Measurements from ENCODE around the genes ZNF227, ZNF235, BCAM, TOMM40 and BLOC1S3.

GRCh38 chr19:44157224-44157999 lies 7.5 kb upstream of the ZNF226 start:
- RRBS: no CpG with 5 or more reads among the region's 9 CpGs

DNA sequence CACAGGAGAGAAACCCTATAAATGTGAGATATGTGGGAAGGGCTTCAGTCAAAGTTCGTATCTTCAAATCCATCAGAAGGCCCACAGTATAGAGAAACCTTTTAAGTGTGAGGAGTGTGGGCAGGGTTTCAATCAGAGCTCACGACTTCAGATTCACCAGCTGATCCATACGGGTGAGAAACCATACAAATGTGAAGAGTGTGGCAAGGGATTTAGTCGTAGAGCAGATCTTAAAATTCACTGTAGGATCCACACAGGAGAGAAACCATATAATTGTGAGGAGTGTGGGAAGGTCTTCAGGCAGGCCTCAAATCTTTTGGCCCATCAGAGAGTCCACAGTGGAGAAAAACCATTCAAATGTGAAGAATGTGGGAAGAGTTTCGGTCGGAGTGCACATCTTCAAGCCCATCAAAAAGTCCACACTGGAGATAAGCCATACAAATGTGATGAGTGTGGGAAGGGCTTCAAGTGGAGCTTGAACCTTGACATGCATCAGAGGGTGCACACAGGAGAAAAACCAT lies 12.0 kb downstream of the ZNF226 start:
- RRBS: no CpG with 5 or more reads among the region's 6 CpGs

DNA sequence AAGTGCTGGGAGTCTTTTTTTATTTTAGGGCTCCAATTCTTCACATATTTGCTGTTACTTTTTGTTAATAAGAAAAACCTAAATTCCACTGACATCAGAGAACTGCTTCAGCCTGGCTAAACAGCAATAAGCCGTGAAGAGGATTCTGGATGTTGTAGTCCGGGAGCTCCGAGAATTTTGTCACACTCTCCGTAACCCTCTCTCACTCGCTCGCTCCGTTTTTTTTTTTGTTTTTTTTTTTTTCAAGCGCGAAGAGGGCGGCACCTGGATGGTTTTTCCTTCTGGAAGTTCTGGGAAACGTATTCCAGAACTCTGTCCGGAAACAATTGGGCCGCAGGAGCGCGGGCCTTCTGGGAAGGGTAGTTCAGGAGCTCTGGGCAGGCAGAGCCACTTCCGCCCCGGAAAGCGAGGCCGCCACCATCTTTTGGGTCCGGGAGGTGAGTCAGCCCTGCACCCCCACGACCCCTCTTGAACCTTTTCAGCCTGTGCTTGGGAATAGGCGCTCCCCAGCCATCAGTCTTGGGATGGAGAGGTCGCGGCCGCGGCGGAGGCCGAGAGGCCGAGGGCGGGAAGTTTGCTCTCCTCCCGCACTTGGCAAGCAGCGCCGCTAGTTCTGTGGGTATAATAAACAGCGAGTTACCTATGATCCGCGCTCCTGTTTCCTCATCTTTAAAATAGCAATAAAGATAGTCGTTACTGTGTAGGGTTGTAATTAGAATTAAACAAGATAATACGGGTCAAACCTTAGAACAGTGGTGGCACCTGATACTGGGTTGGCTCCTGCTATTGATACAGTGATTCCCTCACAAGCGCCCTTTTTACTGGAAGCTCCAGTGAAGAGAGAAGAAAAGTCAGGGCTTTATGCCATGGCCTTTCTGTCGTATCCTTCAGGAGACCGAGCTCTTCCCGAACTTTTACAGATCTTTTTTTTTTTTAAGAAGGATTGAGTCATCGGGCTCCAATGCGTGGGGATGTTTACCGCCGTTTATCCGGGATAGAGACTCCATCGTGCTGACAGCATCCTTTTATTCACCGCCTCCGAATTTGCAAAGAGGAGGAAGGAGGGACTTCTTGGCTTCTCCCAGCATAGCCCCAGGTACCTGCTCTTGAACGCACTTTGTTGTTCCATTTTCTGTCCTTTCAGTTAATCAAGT lies at the start of gene ZNF227:
ZNF227 (plus strand) TSS at position 384 of the 1,154 bp plus-strand sequence.
- RRBS: 2% methylated on average over 6 of the region's 51 CpGs

GRCh38 chr19:44304638-44305352 lies at the start of gene ZNF235:
Gene ZNF235, minus strand, starts transcription at chr19:44305025.
- RRBS: no CpG with 5 or more reads among the region's 34 CpGs

DNA sequence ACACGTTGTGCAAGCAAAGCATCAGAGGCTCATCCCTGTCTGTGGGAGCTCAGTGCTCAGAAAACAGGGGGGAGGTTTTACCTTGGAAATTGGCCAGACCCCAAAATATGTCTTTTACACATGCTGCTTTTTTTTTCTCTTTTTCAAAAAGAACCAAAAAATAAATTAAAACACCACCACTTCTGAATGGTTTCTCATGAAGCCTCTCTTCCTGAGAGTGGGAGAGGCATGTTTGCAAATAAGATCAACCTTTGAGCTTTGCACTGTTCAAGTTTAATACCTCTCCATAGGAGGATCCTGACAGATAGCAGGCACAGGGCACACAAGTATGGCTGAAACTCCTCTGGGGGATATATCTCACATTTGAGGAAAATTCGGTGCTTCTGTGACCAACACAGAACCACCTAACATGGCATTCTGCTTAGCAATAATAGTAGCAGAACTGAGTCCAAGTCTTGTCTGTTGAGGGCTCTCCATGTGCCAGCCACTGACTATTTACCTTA lies 7.1 kb upstream of the PVR start:
- RRBS: no CpG with 5 or more reads among the region's 2 CpGs

- RRBS: no CpG with 5 or more reads among the region's 1 CpG
These were observed 13.3 kb upstream of the CEACAM19 start for GRCh38 chr19:44658017-44658260.

GRCh38 chr19:44661852-44662567 lies 9.3 kb upstream of the CEACAM19 start:
- RRBS: no CpG with 5 or more reads among the region's 13 CpGs

DNA sequence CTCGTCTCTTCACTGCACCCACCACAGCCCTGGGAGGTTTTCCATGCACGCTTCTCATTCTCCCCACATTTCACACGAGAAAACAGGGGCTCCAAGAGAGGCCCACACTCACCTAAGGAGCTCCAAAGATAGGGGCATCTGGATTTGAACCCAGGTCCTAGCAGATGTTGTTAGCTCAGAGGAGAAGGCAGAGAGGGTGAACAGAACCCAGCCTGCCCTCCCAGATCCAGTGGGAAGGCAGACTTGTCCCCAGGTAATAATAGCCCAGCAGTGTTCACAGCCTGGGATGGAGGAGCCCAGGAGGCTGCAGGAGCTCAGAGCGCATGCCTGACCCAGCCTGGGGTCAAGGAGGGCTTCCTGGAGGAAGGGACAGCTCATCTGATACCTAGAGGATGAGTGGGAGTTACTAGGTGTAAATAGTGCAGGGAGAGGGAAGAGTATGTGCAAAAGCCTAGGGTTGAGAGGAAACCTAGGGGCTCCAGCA lies 23.7 kb downstream of the CEACAM16 start:
- RRBS: no CpG with 5 or more reads among the region's 4 CpGs

DNA sequence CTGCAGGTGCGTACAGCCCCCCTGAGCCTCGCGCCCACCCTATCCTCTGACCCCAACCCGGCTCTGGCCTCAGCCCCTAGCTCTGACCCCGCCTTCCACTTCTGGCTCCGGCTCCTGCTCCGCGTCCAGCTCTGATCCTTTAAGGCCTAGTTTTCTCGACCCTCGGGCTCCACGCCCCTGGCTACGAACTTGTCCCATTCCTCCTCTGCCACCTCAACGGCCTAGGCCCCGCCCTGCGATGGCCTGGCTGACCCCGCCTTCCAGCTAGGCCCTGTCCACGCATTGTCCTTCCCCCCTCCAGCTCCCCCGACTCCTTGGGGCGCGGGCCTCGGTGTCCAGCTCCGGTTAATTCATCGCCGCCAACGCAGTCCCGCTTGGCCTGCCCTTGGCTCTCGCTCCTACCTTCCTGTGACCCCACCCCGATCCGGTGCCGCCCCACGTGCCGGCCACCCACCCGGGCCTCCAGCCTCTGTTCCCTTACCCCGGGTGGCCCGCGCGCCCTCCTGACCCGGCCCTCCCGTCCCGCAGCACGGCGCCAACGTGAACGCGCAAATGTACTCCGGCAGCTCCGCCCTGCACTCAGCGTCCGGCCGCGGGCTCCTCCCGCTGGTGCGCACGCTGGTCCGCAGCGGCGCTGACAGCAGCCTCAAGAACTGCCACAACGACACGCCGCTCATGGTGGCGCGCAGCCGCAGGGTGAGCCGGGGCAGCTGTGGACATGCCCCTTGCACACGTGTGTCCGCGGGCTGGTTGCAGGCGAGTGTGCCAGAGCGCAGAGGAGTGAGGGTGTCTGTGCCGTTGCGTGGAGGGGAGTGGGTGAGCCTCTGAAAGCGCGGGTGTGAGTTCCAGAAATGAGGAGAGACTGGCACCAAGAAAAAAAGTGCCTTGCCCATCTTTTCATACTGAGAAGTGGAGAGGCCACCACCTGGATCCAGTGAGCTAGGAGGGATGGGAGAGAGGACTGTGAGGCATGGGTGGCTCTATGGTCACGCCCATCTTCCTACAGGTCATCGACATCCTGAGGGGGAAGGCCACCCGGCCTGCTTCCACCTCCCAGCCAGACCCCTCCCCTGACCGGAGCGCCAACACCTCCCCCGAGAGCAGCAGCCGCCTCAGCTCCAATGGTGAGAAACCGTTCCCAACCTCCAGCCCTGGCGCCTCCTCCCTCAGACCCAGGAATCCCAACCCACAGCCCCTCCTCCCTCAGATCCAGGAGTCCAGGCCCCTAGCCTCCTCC lies 9.6 kb downstream of the BCL3 start:
- RRBS: 5% methylated on average over 20 of the region's 82 CpGs

- RRBS: no CpG with 5 or more reads among the region's 19 CpGs
These were observed 12.7 kb upstream of the CBLC start for GRCh38 chr19:44764835-44765603.

GRCh38 chr19:44808592-44809382 lies at the start of gene BCAM:
Gene BCAM, plus strand, starts transcription at chr19:44809103.
- RRBS: 1% methylated on average over 22 of the region's 56 CpGs

GRCh38 chr19:44890039-44891040 lies 714 bp upstream of the TOMM40 start:
- RRBS: 7% methylated on average over 2 of the region's 53 CpGs

DNA sequence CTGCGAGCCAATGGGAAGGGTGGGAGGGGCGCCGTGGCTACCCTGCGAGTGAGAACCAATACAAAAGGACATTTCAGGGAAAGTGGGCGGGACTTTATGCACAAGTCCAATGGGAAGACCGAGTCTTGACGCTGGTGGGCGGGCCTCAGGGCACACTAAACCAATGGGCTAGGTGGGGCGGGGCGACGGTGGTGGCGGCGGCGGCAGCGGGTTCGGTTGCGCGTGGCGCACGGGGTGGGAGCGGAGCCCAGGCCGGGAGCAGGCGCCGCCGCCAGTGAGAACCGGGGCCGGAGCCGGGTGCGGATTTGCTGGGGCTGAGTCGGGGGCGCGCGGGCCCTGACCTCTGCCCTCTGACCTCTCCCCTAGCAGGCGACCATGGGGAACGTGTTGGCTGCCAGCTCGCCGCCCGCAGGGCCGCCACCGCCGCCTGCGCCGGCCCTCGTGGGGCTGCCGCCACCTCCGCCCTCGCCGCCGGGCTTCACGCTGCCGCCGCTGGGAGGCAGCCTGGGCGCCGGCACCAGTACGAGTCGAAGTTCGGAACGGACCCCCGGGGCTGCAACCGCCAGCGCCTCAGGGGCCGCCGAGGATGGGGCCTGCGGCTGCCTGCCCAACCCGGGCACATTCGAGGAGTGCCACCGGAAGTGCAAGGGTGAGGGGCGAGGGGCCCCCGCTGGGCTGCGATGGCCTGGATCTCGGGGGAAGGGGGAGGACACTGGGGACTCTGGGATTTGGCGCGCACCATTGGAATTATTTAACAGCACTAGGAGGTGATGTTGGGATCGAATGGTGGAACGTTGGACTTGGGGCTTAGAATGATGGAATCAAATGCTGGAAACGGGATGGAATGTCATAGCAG lies at the start of gene TOMM40:
TOMM40 (plus strand) TSS at position 214 of the 856 bp plus-strand sequence.
- RRBS: no CpG with 5 or more reads among the region's 76 CpGs

GRCh38 chr19:44919039-44919567 lies 4.7 kb downstream of the APOC1 start:
- RRBS: no CpG with 5 or more reads among the region's 2 CpGs

DNA sequence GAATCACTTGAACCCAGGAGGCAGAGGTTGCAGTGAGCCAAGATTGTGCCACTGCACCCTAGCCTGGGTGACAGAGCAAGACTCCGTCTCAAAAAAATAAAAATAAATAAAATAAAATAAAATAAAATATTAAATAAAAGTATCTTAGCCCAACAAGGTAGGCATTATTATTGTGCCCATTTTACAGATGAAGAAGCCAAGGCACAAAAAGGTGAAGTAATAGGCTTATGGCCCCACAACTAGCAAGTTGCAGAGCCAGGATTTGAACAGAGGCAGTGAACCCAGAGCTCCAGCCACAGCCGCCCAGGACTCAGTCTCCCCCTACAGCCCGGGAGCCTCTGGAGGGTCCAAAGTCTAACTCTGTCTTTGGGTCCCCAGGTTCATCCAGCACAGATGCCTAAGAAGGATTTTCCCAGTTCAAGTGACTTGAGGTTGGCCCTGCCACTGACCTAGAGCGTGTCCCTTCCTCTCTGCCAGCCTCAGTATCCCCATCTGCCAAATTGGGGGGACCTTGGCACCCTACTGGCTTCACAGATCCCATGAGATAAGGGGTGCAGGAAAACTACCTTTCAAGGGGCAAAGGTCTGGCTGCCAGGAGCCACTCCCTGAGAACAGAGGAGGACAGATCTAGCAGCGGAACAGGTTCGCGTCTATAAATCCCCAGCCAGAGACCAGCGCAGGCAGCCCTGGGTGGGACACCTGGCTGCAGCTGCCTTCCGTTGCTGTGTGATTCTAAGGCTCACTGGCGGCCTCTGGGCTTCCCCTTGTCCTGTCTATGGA lies 7.0 kb downstream of the RELB start:
- RRBS: no CpG with 5 or more reads among the region's 10 CpGs

DNA sequence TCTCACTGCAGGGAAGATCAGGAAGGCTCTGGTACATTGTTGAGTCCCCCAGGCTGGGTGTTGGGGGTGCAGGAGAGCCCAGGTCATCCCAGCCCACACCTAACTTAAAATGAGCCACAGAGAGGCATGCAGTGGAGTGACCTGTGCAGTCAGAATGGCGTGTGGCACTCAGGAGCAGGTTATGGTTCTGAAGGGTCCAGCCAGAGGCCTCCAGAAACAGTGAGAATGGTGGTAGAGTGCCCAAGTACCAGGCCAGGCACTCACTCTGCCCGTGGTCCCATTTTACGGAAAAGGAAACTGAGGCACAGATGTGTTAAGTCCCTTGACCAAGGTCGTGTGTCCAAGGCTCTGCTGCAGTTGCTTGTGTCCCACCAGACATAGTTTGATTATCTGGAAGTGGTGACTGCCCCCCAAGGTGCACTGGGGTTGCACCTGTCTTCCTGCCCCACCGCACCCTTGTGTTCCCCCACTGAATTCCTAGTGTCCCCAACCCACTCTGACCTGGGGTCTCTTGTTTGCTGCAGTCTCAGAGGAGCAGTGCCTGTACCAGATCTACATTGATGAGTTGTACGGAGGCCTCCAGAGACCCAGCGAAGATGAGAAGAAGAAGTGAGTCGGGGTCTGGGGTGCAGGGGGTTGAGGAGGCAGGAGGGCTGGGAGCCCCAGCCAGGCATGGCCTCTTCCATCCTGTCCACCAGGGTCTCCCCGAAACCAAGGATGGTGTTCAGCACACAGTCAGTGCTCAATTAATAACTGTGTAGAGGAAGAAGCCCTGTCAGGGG lies 17.3 kb downstream of the CLASRP start:
- RRBS: no CpG with 5 or more reads among the region's 9 CpGs

- RRBS: no CpG with 5 or more reads among the region's 9 CpGs
These were observed 1.2 kb downstream of the GEMIN7 start for GRCh38 chr19:45080132-45080756.

DNA sequence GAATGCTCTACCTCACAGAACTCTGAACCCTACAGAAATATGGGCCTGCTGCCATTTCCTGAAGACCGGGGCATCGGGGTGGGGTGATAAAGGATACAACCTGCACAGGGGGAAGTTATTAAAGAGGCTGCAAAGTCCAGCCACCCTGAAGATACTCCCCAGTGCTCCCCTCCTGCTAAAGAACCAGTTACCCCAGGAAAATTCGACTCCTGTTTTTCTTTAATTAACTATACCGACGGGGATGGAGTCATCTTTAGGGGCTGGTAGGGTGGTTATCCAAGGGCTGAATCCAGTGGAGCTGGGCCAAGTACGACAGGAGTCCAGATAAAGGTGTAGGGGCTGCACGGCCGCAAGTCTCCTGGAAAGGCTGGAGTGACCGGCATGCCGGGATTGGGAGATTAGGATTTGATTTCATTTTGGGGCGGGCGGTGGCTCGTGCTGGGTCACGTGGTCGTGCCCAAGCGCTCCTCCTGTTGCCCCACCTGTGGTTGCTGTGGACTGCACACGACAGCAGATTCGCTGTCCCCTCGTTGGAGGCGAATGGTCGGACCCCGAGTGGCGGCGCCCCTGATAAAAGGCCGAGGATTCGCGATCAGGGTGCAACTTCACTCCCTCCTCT lies 2.2 kb upstream of the PPP1R37 start:
- RRBS: no CpG with 5 or more reads among the region's 27 CpGs

- RRBS: no CpG with 5 or more reads among the region's 13 CpGs
These were observed 23.1 kb downstream of the PPP1R37 start for GRCh38 chr19:45116000-45116521.

- RRBS: 2% methylated on average over 4 of the region's 27 CpGs
These were observed at the start of gene BLOC1S3 for GRCh38 chr19:45178700-45179156. Gene BLOC1S3, plus strand, starts transcription at chr19:45178784.

All from skeletal muscle cell (primary cell).